ENCODE measurements around a stretch of chr3.

GRCh38 chr3:27436058-27436669 lies 48.0 kb downstream of the SLC4A7 start:
- PRO-cap, 2 experiments = no peak in any of the 2 experiments

DNA sequence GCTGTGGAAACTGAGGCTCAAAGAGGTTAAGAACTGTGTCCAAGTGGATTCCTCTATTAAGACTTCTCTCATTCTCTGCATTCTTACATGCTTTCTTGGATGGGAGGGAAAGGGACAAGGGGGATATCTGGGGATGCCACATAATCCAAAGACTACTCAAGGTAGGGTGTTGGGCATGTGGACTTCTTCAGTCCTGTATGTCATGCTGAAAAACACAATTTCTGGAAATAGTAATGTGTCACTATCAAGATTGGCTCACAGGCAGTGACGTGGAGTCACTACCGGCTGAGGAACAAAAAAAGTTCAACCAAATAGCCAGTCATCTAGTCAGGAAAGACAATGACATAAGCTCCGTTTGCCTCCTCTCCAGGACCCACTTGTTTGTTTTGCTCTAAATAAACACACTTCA lies 99.2 kb downstream of the EOMES start:
- PRO-cap, 2 experiments = no peak in any of the 2 experiments

DNA sequence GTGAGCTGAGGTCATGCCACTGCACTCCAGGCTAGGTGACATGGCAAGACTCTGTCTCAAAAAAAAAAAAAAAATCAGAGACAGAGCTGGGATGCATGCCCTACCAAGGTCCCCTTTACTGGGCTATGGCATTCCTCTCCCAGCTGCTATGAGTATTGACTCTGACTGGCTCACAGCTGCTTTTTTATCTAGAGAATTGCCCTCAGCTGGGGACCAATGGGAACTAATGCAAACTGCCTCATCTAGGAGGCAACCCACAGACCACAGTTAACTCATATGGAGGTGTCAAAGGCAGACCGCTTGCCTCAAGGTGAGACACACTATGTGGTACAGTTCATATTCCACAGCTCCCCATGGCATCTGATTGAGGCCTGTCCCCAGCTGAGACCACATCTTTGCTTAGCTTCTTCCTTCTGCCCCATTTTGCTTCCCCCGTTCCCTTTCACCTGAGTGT lies 183.5 kb upstream of the EOMES start:
- PRO-cap, 2 experiments = no peak in any of the 2 experiments

GRCh38 chr3:28007929-28008766 lies 233.3 kb upstream of the CMC1 start:
- PRO-cap, 2 experiments = no peak in any of the 2 experiments

- PRO-cap, 2 experiments = no peak in any of the 2 experiments
Measured at GRCh38 chr3:29308596-29309312, 27.9 kb downstream of the RBMS3 start.

GRCh38 chr3:29324073-29324995 lies 43.5 kb downstream of the RBMS3 start:
- PRO-cap, 2 experiments = no peak in any of the 2 experiments

- PRO-cap, 2 experiments = no peak in any of the 2 experiments
Measured at GRCh38 chr3:29381621-29382157, 100.8 kb downstream of the RBMS3 start.

DNA sequence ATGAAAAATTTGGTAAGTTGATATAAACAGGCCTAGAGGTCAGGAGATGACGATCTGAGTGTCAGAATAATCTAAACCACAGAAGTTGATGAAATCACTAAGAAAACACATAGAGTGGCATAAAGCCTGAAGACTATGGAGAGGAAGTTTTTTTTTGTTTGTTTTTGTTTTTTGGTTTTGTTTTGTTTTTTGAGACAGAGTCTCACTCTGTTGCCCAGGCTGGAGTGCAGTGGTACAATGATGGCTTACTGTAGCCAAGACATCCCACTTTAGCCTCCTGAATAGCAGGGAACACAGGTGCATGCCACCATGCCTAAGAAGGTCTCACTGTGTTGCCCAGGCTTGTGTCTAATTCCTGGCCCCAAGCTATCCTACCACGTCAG lies 235.4 kb downstream of the RBMS3 start:
- PRO-cap, 2 experiments = no peak in any of the 2 experiments

DNA sequence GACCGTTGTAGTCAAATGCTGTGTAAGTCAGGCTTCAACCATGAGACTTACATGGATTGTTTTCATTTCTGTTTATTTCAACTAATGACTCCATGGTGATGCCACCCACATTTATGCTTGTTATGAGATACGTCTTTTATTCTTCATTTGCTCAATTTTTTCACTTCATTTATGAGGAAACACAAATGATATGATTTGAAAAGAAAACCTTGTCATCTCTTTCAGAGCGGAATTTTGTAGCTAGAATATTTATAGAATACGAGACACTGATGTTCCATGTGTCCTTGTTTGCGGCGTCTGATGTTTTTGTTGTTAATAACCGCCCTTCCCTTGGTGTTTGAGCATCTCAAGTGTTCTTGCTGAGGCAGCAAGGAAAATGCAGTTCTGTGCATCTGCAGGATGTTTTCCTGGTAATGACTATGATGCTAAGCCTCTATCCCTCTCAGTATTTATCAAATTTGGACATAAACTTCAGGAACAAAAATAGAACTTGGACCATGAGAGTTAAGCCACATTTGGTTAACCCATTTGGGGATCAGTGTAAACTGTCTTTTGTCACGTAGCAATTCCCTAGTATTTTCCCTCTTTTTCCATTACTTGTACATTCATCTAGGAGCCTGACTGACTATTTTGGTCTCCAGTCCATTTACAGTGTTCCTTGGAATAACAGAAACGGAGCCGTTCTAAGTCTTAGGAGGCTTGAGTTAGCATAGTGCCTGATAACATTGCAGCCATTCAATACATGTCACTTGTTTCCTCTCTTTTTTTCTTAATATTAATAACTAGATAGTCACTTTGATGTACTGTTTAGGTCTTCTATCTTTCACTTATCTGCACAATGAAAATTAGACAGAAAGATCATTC lies 250.7 kb downstream of the RBMS3 start:
- PRO-cap, 2 experiments = no peak in any of the 2 experiments

DNA sequence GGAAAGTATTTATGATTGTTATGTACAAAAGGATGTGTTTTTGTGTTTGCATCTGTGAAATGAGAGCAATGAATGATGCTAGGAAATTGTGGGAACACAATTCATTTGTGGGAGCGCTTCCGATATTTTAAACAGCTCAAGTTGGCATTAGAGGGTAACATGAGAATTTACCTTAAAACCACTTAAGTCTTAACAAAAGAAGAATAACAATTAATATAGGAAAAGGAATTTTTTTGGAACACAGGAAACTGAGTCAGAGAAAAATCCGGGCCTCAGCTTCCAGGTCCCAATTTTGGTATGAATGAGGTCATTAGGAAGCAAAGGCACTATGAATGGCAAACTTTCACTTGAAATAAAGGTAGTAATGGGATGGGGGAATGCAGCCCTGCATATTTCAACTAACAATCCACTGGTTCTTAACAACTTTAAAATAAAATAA lies 263.0 kb upstream of the TGFBR2 start:
- PRO-cap, 2 experiments = no peak in any of the 2 experiments

DNA sequence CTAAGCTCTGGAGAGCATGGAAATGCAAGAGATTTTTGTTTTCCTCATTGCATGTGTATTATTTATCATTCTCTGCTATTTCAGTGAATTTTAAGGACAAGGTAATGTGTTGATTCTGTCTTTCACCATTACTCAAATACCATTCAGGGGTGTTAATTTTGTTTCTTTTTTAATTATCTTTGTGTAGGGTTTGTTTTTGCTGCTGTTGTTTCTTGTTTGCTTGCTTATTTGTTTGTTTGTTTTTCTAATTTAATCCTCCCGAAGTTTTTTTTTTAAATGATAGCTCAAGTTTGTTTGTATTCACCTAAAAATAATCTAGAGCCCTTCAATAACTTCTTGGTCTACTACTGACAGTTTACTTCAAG lies 131.7 kb upstream of the TGFBR2 start:
- PRO-cap, 2 experiments = no peak in any of the 2 experiments

DNA sequence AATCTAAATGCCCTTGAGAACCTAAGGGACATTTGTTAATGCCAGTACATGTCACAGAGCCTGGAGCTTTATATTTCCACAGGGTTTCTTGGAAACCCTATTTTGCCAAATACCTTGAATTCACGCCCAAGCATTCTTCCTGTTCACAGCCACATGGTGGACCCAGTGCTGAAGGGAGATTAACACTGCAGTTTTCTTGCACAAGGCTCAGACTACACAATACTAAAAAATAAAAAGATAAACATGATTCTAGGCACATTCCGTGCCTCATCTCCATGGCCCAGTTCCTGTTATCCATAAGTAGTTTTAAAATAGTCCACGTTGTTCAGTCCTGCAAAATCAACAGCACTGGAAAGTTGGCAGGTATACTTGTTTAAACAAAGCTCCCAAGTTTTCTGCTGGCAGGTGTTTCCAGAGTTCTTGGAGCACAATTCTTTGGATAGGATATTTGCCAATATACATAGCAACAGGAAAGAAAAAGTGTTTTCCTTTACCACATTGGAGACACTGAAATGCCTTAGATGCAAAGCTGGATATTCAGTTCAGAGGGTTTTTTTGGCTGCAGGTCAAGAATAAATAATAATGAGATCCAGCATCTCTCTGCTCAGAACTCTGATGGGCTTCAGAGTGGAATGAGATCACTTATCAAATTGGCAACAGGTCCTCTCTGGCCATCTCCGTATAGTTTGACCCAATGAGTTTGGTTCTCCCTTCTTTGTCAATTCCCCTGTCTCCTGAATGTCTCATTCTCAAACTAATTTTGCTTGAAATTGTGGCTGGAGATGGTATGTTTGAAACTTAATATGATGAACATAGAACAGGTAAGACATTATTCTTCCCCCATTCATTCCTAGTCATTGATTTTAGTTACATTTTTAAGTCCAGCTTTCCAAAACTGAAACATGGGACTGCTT lies 88.0 kb upstream of the TGFBR2 start:
- PRO-cap, 2 experiments = no peak in any of the 2 experiments

GRCh38 chr3:30616996-30617440 lies 10.6 kb downstream of the TGFBR2 start:
- PRO-cap, 2 experiments = no peak in any of the 2 experiments

DNA sequence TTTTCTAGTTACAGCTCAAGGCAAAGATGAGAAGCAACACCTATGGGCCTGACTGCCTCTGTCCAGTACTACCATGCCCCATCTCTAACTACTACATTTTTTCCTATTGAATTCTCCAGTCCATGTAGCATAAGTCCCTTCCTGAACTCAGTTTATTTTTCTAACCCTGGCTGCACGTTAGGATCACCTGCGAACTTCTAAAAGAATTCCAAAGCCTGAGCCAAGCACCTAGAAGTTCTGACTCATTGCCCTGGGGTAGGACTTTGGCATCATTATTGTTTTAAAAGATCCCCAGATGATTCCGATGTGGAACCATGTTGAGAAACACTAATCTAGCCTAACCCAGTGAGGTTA lies 19.4 kb downstream of the TGFBR2 start:
- PRO-cap, 2 experiments = no peak in any of the 2 experiments

- PRO-cap, 2 experiments = no peak in any of the 2 experiments
Measured at GRCh38 chr3:30646198-30646595, 39.8 kb downstream of the TGFBR2 start.

DNA sequence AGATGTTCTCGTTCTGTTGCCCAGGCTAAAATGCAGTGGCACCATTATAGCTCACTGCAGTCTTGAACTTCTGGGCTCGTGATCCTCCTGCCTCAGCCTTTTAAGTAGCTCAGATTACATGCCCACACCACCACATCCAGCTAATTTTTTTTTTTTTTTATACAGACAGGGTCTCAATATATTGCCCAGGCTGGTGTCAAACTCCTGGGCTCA lies 57.5 kb downstream of the TGFBR2 start:
- PRO-cap, 2 experiments = peak in 1 of 2 experiments; most common plus-strand start position 62 of the sequence (in 1)

- PRO-cap, 2 experiments = no peak in any of the 2 experiments
Measured at GRCh38 chr3:30666537-30666850, 60.1 kb downstream of the TGFBR2 start.

DNA sequence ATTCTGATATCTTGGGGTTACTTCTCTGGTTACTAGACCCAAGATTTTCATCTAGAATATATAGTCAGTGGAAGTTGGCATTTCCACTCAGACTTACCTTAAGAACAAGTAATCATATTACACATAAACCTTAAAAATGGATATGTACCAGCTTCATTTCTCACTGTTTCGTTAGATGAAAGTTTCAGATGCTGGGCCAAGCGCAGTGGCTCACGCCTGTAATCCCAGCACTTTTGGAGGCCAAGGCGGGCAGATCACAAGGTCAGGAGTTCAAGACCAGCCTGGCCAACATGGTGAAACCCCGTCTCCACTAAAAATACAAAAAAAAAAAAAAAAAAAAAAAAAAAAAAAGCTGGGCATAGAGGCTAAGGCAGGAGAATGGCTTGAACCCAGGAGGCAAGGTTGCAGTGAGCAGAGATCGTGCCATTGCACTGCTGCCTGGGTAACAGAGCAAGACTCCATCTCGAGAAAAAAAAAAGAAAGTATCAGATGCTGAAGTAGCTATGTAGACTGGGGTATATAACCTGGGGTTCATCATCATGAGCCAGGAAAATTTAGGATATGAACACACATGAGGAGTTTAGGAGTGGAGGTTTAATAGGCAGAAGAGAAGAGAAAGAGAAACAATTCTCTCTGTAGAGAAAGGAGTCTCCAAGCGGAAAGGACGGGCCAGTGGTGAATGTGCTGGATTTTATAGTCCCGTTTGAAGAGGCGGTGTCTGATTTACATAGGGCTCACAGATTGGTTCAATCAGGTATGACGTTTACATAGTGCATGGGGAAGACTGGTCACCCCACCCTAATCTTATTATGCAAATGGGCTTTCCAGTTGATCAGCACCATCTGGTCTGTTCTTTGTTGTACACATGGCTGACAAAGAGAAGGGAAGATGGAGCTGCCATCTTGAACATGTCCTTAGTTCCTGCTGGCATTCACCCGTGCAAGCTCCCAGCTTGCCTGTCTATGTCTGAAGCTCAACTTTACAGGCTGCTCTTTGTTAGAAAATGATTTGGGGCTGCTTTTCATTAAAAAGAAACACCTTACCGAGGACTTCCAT lies 62.7 kb downstream of the TGFBR2 start:
- PRO-cap, 2 experiments = no peak in any of the 2 experiments

DNA sequence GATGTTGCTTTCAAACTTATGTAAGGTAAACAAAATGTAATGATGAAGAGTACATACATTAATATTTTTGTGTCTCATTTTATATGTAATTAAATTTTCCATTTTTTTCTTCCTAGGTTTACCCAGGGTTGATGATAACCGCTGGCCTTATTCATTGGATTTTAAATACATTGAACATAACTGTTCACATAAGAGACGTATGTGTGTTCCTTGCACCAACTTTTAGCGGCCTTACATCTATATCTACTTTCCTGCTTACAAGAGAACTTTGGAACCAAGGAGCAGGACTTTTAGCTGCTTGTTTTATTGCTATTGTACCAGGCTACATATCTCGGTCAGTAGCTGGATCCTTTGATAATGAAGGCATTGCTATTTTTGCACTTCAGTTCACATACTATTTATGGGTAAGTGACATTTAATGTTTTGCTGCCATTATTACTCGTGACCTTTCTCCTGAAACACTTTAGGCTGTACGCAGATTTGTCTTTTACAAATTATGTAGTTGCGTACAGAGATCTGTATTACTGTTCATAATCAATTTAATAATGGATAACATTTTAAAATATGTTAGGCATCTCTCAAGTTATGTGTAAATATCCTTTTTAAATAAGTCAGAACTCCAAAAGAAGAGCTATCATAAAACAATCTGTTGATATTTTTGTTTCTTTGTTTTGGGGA lies 47.1 kb downstream of the STT3B start:
- PRO-cap, 2 experiments = no peak in any of the 2 experiments

DNA sequence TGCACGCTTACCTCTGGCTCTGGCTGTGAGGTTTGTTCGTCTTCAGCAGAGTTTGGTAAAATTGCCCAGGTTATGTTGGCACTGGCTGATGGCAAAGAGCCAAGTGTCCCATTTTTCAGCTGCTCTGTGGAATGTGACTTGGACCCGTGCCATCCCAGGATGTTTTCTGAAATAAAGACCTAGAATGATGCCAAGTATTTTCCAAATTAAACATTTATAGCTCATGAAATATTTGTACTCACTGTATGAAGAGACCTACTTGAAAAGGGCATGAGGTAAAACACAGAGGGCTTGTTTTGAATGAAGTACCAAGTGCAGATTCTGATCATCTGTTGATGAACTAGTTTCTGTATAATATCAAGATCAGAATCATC lies 200.5 kb downstream of the STT3B start:
- PRO-cap, 2 experiments = no peak in any of the 2 experiments

Measured in monocyte (primary cell).